AG04449 (cell line): ENCODE measurements around the genes PTAFR, SESN2 and RAB42.

DNA sequence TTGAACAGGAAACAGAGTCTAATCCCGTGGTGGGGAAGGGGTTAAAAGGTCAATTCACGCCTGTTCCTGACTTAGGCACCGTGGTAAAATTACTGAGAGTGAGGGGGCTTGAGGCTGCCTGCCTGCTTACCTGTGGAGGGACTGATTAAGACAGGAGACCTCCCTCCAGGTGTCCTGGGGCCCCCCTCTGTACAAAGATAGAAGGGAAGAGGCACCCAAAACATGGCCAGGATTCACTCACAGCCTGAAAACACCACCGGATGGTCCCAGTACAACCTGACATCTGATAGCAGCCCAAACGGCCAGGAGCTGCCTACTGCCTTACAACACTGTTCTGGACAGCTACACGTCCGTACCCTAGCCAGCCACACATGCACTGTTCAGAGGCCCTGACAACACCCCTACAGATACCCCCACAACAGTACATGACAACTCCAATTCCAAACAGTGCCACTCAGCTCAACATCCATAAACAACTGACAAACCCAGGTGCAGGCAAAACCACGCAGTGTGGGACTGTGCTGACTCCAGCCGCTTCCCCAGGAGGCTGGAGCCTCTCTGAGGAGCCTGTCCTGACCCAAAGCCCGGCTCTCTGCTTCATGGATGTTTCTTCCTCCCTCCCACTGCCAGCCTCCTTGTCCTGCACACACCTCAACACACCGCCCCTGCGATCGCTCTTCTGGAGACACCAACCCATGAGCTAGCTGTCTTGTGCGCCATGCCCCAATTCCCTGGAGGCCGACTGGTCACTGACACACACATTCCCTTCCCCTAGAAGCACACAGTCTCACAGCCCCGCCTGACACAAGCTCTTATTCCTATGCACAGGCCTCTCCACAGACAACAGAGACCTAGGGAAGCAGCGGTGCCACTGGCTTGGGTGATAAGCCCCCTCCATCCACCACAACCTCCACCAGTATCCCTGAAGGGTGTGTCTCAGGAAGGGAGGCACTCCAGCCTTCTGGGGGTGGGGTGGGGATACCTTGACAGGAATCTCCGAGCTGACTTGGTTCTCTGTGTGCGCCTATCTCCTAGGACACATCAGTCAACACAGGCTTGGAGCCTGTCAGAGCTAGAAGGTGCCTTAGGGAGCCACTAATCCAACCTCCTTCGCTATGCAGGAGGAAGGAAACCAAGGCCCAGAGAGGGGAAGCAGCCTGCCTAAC, 31.4 kb downstream of the AHDC1 start:
- RRBS, result no CpG with 5 or more reads among the region's 20 CpGs

DNA sequence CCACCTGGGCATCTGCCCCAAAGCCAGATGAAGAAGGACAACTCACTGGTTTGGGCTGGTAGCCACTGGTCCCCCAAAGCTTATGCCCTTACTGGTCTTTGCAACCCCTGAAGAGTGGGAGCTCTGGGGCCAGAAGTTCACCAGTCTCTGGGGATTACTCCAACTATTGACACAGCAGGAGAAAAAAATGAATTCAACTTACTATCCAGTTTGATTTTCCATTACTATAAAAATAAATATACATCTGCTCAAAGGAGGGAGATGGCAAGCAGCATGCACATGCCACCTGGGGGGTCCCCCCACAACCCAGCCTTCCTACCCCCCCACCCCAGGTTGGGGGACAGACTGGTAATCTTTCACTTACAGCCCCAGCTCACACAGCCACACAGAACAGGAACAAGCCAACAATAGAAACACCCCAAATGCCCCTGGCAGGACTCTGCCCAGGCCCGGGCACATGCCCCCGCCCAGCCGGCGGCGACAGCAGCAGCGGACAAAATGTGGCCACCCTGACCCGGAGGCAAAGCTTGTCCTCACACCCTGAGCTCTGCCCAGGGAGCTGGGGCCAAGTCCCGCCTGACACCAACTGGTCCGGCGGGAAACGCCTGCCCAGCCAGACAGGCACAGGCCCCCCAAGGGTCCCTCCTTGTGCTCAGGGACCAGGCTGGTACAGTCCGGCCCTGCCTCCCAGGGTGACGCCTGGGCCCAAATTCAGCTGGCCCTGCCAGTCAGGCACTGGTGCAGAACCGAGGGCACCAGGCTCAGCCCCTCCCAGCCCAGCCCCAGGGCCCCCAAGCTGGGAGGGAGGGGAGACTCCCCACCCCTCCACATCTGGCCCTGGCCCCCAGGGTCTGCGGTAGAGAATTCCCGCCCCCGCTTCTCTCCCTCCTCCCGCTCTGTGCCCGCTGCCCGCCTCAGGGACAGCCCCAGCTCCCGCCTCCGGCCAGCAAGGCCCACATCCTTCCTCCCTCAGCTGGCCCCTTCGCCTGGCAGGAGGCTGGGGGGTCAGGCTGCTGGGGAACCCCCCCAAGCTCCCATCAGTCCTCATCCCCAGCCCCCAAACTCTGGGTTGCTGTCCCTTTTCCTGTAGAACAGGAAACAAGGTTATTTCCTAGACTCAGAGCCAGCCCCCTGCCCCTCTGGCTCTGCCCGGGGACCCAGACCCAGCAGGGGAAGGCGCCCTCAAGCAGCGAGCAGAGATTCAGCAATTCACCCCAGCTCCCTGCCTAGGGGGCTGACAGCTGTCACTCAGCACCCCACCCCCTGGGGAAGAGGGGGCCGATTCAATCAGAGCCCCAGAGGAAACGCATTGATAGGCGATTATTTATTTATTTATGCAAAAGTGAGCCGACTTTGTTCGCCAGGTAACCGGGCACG, 2.1 kb downstream of the AHDC1 start:
- RRBS, result 12% methylated on average over 12 of the region's 33 CpGs

DNA sequence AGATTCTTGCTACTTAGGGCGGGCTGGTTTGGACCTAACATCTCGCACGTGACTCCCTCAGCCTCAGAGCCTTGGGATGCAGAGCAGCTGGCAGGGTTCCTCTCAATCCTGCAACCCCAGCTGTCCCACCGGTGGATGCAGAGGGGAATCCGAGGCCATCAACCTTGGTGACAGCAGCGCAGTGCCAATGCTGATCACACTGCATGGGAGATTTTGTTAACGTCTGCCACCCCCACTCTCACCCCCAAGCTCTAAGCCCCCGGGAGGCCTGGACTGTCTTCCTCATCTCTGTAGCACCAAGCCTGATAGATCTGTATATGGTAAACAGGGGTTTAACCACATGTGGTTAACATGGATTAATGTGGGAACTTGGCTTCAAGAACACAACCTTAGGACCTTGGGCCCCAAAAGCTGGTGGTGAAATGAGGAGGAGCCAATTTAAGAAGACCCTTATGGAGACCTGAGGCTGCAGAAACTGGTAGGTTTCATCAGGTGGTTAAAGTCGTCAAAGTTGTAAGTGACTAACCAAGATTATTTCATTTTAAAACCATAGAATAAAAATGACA, 13.8 kb downstream of the THEMIS2 start:
- RRBS, result no CpG with 5 or more reads among the region's 9 CpGs

- RRBS, result no CpG with 5 or more reads among the region's 15 CpGs
Observed at GRCh38 chr1:28096138-28096708, 7.8 kb upstream of the EYA3 start.

GRCh38 chr1:28112579-28113378, 24.4 kb upstream of the EYA3 start:
- RRBS, result no CpG with 5 or more reads among the region's 7 CpGs

GRCh38 chr1:28176514-28177485, at the start of gene PTAFR:
PTAFR (minus strand) TSS chr1:28176690.
- RRBS, result no CpG with 5 or more reads among the region's 18 CpGs

- RRBS, result 2% methylated on average over 11 of the region's 33 CpGs
Observed at GRCh38 chr1:28259435-28259738, at the start of gene SESN2. SESN2 (plus strand) TSS chr1:28259518.

- RRBS, result no CpG with 5 or more reads among the region's 5 CpGs
Observed at GRCh38 chr1:28266844-28267345, 7.6 kb downstream of the SESN2 start.

DNA sequence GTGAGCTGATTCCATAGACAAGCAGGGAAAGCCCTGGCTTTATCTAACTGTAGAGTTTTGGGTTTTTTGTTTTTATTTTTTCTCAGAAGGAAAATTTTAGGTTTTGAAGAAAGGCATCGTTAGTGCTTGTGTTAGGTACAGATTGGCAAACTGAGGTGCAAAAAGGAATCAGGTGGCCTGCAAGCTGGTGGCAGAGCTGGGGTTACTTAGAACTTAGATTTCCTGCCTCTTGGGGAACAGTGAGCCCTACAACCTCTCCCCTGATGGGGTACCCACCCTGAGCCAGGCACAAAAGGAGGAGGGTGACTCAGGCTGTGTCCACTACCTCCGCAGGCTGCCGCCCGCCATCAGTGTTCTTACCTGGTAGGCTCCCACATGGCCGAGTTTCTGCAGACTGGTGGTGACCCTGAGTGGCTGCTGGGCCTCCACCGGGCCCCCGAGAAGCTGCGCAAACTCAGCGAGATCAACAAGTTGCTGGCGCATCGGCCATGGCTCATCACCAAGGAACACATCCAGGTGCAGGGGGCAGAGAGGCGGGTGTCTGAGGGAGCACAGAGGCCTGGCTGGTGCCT, 12.7 kb downstream of the SESN2 start:
- RRBS, result no CpG with 5 or more reads among the region's 12 CpGs

GRCh38 chr1:28517530-28518777, 12.1 kb downstream of the RCC1 start:
- RRBS, result 3% methylated on average over 48 of the region's 104 CpGs

DNA sequence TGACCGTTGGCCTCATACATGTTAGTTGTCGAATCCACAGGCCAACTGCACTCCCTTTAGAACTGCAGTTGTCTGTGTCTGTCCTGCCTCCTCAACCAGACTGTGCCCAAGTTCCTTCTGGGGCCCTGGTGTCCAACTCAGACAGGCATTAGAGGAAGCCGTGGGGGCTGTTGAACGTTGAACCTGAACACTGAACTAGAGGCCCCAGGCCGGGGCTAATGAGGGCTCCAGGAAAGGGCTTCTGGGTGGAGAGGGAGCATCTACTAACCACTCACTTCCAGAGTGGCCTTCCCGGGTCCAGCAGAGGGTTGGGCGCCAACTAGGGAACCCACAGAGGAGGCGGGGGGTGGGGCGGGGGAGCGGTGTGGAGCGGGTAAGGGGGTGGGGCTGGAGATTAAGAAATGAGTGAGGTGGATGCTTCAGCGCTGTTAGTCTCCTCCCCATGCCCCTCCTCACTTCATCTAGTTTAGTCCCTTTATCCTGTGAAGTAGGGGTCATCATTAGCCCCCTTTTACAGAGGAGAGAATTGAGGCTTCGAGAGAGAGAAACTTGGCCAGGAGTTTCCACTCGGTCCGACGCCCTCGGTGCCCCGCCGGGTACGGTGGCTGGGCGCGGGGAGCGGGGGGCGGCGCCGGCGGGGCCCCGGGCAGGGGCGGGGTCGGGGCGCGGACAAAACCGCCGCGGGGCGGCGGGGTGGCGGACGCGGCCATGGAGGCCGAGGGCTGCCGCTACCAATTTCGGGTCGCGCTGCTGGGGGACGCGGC, at the start of gene RAB42:
TSS of gene RAB42 (plus strand) at position 462 of the 764 bp plus-strand sequence.
- RRBS, result 8% methylated on average over 10 of the region's 47 CpGs

GRCh38 chr1:28871970-28872376, 42.4 kb upstream of the EPB41 start:
- RRBS, result no CpG with 5 or more reads among the region's 5 CpGs

GRCh38 chr1:29047223-29047817, 76.4 kb downstream of the TMEM200B start:
- RRBS, result no CpG with 5 or more reads among the region's 7 CpGs

DNA sequence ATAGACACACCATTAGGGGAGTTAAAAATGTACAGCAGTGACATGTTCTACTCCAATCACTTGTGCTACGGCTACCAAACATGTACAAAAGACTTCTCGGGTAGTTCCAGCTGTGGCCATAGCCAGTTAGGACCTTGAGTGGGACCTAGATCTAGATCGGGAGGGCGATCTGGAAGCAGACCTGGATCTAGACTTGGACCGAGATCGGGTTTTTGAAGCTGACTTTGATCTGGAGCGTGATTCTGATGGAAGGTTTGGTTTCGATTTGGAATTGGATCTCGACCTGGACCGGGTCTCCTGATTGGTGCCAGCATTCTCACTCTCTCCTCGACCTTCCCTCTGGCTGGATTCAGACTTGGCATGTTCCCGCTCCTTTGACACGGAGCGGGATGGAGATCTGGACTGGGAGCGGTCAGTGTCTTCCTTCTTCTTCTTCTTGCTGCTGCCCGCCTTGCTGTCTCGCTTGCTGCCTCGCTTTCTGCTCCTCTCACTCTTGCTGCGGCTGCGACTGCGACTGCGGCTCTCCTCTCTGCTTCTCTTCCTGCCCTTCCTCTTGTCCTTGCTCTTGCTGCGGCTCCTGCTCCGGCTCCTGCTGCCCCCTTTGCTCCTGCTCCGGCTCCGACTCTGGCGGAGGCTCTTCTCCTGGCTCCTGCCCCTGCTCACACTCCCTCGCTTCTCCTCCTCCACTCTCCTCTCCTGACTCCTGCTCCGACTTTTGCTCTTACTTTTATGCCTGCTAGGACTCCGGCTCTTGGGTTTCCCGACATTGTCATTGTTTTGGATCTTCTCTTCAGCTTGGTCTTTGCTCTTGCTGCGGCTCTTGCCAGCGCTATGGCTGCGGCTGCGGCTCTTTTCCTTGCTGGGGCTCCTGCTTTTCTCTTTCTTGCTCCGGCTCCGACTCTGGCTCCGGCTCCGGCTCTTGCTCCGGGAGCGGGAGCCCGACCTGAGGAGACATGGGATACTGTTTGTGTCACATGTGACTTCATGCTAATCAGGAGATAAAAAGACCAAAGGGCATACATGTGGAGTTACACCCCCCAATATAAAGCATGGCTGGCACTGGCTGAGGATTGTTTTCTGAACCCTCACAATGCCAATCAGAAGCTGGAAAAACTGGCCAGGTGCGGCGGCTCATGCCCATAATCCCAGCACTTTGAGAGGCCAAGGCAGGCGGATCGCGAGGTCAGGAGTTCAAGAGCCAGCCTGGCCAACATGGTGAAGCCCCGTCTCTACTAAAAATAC, 25.0 kb upstream of the TMEM200B start:
- RRBS, result no CpG with 5 or more reads among the region's 48 CpGs

DNA sequence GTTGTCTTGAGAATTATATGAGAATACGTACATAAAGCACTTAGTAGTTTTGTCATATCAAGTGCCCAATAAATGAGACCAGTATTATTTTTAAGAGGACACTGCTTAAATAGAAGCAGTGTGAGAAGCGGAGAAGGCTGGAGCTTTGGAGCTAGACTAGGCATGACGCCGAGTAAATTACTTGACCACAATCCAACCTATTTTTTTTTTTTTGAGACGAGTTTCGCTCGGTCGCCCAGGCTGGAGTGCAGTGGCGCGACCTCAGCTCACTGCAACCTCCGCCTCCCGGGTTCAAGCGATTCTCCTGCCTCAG, 606 bp upstream of the SRSF4 start:
- RRBS, result no CpG with 5 or more reads among the region's 13 CpGs

DNA sequence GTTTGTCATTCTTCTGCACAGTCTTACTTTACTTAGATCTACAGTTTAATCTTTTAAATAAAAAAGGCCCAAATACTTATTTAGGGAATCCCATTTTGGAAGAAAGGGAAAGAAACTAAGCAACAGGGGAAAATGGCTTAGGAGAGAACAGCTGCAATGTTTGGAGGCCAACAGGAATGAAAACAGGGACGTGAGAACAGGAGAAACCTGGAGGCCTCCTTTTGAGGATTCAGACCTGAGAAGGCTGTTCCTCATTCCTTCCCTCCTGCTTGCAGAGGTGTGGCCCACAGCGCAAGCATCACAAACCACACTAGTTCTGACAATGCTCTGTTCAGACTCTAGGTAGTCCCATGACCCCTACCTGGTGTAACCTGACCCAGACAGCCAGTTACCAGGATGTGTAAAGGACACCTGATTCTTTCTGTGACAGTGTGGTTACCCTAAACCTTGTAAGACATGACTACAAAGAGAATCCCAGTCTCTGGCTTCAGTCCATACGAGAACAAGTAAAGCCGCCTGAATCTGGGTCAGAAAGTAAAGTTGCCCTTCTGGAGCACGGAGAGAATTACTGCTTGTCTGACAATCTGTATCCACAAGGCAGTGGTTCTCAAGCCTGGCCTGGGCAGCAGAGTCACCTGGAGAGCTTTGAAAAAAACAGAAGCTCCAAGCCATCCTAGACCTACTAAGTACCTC, 3.2 kb downstream of the MECR start:
- RRBS, result no CpG with 5 or more reads among the region's 5 CpGs

DNA sequence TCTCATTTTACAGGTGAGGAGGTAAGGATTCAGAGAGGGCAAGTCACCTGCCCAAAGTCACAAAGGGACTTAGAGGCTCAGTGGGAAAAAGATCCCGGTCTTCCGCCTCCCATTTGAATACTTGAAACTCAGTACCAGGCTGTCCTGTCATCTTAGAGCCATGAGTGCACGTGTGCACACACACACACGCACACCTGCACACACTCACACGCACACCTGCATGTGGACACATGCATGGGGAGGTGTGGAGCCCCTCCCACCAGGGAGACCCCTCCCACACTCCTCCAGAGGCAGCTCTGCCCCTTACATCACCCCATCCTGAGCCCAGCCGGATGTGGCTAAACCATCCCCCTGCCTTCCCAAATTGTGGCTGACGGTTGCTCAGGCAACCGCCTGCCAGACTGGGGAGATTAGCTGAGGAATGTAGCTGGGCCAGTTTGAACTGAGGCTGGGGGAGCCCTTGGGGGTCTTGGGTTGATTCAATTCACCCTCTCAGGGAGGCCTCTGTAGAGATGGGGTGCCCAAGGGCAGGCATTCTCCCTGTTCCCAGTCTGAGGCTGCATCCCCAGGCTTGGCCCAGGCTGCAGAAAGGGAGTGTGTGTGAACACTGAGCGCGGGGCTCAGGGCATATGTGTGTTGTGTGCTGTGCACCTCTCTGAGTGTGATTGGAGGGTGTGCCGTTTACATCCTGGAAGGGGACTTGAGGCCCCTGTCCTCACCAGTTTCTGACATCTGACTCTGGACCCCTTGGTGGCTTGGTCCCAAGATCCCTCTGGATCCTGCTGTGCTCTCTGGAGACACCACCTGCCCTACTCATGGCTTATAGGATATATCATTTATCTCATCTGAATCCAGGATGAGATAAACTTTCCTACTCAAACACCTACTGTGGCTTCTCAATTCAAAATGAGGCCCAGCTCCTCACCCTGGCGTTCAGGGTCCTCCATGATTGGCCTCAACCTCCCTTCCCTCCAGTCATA, 13.0 kb downstream of the PTPRU start:
- RRBS, result no CpG with 5 or more reads among the region's 12 CpGs

GRCh38 chr1:29259707-29261103, 23.9 kb downstream of the PTPRU start:
- RRBS, result 2% methylated on average over 13 of the region's 99 CpGs

- RRBS, result no CpG with 5 or more reads among the region's 16 CpGs
Observed at GRCh38 chr1:29324891-29325469, 88.7 kb downstream of the PTPRU start.

DNA sequence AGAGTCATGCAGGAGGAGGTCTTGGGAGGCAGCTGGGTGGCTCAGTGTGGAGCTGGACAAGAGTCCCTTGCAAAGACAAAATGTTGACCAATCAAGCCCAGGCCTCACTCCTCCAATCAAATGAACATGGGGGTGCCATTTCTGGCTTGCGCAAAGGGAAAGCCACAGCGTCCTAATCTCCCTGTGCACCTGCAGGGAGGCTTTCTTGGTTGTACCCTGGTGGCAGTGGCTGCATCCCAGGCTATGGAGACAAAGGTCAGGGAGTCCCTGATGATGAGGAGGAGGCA, 469.8 kb downstream of the MATN1 start:
- RRBS, result no CpG with 5 or more reads among the region's 2 CpGs